Hematopoietic multipotent progenitor cell (in vitro differentiated cells): ENCODE measurements around a stretch of chr17.

- CAGE, long polyA plus RNA = no peak
These were observed 79.8 kb upstream of the FBXO47 start for GRCh38 chr17:39046939-39047393.

DNA sequence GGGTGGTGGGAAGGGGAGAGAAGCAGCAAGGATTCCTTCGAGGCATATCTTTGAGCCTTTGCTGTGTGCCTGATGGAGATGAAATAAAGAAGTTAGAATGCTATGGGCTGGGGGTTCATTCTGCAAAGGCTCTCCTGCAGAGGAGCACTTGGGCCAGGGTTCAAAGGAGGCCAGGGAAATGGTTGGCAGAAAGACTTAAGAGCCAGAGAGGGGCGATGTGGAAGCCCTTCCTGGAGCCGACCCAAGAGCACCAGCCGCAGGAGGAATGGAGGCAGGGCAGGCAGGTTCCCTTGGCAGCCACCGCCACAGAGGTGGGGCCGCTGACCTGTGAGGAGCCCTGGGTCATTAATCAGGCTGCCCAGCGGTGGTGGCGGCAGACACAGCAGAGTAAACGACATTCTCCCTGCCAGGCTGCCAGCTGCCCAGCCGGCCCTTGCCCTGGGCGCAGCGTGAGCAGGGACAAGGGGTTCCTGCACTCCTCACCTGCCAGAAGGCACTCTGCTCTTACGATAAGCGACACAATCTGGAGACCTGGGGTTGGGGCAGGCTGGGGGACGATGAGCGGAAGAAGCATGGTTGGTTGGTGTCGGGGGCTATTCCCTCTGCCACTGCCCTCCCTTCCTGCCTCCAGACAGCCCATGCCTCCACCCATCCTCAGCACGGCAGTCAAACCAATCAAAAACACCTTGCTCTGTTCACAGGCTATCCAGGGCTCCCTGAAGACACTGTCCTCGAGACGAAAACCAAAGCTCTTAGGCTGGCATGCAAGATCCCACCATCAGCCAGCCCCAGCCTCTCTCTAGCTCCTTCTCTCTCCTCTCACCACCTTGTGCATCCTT is 40.9 kb downstream of the PLXDC1 start:
- CAGE, long polyA plus RNA = no peak

GRCh38 chr17:39193419-39193865 is 4.0 kb downstream of the CACNB1 start:
- CAGE, long polyA plus RNA = no peak

GRCh38 chr17:39195723-39196185 is 1.7 kb downstream of the CACNB1 start:
- CAGE, long polyA plus RNA = no peak

GRCh38 chr17:39207970-39208602 is 8.0 kb downstream of the RPL19 start:
- CAGE, long polyA plus RNA = no peak

DNA sequence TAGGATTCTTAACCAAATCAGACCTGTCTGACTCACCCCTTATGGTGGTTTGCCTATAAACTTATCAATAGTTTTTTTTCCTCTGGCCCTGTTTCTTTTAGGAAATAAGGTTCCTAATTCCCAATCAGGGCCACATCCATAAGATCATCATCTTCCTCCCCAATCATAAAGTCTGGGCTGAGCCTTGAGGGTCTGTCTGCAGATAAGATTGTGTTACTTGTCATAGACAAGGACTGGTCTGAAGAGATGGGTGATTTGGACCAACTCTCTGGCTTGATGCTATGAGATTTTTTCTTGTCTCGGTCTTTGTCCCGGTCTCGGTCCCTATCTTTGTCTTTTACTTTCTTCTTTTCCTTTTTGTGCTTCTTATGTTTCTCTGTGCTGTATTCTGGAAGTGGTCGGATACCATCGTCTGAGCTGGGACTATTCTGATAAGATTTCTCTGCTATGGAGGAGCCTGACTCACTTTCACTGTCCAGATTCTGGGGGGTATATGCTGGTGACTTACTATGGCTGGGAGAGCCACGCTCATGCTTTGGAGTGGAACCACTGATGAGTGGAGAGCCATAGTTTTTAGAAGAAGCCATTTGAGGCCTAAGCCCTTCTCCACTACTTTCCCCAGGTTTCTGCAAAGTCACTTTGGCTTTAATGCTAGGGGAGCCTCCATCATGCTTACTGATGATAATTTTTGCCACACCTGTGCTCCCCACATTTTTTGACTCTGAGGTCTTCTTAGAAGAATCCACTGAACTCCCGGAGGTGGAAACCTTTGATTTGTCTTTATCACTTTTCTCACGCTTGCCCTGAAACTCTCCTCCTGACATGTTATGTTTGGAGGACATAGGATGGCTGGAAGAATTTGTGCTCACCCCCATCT is 6.2 kb upstream of the FBXL20 start:
- CAGE, long polyA plus RNA = no peak

GRCh38 chr17:39633078-39633525 is 3.8 kb upstream of the STARD3 start:
- CAGE, long polyA plus RNA = no peak

- CAGE, long polyA plus RNA = no peak
These were observed 7.6 kb downstream of the PNMT start for GRCh38 chr17:39675407-39676677.

GRCh38 chr17:39677472-39678130 is 9.3 kb downstream of the PNMT start:
- CAGE, long polyA plus RNA = no peak

GRCh38 chr17:39919236-39919790 is 878 bp upstream of the GSDMB start:
- CAGE, long polyA plus RNA = no peak

DNA sequence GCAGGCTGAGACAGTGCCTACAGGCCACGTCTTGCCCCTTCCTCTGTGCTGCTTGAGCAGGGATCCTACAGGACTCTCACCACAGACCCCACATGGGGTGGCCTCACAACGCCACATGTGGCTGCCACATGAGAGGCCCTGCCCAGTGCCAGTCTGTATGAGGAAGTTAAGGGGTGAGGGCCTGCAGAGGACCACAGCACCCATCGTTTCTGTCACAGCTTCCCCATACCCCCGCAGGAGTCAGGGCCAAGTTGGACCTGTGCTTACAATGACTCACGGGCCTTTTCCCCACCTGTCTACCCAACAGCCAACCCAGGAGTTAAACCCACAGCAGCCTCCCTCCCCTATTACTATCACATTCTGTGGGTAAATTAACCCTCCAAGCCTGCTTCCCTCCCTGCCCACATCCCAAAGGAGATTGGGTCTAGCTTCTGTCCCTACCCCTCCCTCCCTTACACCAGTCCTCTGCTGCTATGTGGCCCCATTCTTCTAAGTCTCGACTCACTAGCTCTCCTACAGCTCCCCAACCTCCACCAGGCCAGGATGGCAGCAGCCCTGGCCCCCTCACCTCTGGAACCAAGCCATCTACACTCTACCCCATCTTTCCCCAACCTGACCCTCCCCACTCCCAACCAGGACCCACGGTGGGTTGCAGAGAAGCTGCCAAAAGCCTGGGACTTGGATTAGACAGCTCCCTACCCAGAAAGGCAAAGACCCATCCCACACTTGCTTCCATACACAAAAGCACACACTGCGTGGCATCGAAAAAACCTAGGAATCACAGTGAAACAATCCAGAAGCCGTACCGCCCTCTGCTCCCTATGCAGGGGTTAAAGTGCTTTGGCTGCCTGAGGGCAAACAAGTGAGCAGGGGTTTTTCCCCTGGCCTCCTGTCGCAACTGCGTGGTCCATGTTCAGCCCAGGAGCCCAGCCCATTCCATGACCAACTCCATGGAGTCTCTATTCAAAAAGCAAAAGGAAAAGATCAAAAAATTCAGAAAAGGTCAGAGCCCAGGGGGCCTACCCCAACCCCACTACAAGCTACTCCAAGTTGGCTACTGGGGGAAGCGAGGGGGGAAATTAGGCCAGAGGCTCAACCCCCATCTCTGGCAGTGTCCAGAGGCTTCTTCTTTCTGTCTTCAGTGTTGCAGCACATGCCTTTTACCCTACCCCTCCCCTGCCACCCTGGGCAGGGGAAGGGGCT is 3.3 kb upstream of the GSDMB start:
- CAGE, long polyA plus RNA = no peak

GRCh38 chr17:39924110-39924775 is 3.2 kb downstream of the ORMDL3 start:
- CAGE, long polyA plus RNA = no peak

GRCh38 chr17:39948949-39949558 is 13.8 kb upstream of the GSDMA start:
- CAGE, long polyA plus RNA = no peak

DNA sequence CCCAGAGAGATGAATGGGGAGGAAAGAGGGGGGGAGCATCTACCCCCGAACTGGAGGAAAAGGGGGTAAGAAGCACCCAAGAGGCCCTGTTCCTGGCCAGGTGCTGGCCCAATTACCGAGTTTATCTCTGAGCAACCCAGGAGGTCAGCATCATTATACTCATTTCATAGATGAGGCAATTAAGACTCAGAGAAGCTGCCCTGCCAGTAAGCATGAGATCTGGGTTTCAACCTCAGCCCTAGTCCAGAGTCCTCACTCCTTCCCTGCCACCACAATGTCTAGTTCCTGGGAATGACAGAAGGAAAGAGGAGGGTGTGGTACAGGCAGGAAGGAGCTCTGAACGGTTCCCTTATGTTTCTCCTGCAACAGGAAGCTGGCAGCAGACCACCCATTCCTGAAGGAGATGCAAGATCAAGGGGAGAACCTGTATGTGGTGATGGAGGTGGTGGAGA is 7.3 kb downstream of the GSDMA start:
- CAGE, long polyA plus RNA = no peak

- CAGE, long polyA plus RNA = no peak
These were observed 4.1 kb downstream of the CSF3 start for GRCh38 chr17:40019160-40019919.

DNA sequence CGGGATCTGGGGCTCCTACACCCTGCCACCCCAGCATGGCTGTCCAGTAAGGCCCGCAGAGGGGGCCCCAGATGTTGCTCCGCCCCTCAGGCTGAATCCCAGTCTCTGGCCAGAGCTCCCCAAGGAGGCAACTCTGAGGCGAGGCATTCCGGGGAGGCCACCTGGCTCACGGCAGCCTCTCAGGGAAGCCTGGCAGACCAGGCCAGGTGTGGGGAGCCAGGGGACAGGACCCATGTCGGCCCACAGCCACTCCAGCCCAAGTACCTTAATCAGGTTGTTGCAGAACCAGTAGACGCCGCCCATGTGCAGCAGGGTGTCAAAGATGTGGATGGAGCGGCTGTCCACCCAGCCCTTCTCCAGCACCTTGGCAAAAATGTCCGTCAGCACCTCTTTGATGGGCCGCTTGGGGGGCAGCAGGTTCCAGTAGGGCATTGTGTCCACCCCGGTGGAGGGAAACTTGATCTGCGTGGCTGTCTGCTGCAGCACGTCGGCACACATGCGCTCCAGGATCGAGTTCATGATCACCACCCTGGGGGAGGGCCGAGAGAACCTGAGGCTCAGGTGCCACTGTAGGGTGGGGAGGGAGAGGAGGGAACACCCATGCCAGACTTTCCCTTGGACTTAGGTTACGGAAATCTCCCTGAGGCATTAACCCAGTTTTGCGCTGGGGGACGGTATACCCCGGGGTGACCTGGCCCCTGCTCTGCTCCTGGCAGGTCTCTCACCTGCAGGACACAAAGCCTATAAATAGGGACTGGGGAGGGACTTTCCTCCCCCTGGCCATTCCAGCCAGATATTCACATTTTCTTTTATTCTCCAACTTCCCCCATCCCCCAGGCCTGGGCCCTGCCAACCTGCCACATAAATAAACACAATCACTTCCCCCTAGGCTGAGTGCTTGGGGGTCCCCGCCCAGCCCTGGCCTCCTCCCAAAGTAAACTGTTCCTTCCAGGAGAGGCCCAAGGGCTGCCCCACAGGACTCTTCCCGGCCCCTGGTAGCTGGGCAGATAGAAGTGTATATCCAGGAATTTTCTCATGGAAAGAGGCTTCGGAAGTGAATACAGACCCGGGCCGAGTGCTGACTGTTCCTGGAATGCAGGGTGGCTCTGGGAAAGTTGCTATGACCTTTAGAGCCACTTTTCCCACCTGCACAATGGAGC is 8.0 kb downstream of the CSF3 start:
- CAGE, long polyA plus RNA = no peak

DNA sequence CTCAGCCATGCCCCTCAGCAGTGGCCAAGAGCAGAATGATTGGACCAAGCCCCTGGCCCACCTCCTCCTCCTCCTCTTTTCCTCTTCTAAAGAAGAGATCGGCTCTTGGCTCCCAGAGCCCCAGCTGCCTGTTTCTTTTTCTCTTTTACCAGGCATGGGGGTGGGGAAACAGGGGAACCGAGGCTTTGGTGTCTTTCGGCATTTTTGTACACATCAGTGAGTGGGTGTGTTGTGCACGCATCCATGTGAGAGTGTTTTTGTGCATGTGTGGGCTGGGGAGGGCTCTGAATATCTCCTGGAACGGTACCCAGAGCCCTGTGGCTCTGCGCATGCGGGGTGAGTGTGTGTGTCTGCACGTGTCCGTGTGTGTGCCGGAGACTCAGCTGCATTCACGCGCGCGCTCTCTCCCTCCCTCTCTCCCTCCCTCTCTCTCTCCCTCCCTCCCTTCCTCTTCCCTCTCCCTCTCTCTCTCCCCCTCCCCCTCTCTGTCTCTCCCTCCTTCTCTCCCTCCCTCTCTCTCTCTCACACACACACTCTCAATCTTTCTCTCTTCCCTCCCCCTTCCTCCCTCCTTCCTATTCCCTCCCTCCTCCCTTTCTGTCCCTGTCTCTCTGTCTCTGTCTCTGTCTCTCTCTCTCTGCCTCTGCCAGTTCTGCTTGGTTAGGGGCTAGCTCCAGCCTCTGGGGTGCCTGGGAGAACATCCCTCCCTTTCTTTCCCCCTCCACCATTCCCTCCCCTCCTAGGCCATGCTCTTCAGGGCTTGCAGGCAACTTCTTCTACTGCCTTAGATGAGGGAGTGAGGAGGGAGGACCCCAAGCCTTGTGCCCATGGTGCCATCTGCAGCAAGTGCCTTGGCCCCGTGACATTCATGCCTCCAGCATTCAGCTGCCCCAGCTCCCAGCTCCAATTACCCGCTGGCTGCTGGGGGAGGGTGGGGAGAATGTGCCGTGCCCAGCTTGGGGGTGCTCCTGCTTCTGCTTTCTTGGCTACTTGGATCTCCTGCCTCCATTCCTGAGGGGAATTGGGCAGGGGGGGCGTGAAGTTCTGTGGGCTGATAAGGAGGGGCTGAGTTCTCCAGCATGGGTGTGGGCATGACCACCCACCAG is 6.3 kb downstream of the THRA start:
- CAGE, long polyA plus RNA = no peak

DNA sequence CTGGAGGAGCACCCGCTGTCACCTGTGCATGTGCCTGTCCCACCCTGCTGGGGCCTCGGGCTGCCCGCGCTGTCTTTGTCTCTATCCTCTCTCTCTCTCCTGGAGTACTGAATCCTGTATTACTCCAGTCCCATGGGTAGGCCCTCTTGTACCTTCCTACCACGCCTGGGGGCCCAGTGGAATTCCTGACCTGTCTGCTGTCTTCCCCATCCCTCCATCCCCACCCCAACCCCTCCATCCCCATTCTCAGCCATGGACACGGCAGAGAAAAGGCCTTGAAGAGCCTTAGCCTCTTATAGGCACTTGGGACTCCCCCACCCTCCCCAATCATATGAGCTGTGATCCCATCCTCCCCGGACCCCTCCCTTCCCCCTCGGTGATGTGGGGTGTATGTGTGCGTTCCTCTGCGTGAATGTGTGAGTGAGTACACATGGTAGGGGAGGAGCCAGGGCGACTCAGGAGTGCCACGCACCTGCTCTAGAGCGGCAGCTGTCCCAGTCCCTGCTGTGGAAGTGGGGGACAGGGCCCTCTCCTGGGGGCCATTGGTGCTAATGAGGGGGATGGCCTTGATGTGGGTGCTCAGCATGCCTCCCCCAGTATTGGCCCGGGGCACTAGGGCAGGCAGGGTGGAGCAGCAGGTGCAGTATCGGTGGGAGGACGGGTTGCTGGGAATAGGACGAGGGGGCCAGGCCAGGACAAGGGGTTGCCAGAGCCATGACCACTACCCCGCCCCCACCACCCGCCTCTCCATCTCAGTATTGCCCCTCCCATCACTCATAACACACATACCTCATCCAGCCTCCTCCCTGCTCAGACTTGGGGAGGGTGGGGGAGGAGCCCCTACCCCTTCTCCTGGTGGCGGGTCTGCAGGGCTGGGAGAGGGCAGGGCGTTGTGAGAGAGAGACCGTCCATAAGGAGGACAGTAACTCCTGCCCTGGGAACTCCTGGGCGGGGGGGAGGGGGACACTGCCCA is 8.7 kb downstream of the NR1D1 start:
- CAGE, long polyA plus RNA = no peak

DNA sequence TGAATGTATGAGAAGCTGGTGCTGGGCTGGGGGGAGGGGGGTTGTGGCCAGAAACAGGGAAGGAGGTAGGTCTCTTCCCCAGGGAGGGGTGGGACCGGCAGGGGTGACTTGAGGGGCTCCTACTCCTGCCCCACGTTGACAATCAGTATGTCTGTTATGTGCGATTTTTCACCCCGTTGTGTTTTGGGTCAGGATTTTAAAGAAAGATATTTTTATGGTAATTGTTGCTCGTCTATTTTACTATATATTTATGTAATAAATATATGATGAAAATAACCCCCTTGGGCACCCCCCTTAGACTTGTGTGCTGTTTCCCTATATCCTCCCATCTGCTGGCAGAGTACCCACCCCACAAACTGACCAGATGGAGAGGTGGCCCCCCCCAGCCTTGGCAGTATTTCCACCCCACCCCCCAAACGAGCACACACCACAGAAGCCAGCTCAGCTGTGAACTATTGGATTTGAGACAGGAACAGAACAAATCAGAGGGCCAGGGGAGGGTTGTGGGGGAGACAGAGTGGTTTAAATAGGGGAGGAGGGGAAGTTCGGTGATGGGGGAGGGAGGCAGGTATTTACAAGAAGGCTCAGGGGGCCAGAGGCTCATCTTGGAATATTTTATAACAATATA is 7.9 kb downstream of the NR1D1 start:
- CAGE, long polyA plus RNA = no peak

- CAGE, long polyA plus RNA = no peak
These were observed 3.3 kb downstream of the NR1D1 start for GRCh38 chr17:40096754-40097880.